Monocyte (primary cell): ENCODE data around the genes TMED1, CARM1 and CCDC159.

DNA sequence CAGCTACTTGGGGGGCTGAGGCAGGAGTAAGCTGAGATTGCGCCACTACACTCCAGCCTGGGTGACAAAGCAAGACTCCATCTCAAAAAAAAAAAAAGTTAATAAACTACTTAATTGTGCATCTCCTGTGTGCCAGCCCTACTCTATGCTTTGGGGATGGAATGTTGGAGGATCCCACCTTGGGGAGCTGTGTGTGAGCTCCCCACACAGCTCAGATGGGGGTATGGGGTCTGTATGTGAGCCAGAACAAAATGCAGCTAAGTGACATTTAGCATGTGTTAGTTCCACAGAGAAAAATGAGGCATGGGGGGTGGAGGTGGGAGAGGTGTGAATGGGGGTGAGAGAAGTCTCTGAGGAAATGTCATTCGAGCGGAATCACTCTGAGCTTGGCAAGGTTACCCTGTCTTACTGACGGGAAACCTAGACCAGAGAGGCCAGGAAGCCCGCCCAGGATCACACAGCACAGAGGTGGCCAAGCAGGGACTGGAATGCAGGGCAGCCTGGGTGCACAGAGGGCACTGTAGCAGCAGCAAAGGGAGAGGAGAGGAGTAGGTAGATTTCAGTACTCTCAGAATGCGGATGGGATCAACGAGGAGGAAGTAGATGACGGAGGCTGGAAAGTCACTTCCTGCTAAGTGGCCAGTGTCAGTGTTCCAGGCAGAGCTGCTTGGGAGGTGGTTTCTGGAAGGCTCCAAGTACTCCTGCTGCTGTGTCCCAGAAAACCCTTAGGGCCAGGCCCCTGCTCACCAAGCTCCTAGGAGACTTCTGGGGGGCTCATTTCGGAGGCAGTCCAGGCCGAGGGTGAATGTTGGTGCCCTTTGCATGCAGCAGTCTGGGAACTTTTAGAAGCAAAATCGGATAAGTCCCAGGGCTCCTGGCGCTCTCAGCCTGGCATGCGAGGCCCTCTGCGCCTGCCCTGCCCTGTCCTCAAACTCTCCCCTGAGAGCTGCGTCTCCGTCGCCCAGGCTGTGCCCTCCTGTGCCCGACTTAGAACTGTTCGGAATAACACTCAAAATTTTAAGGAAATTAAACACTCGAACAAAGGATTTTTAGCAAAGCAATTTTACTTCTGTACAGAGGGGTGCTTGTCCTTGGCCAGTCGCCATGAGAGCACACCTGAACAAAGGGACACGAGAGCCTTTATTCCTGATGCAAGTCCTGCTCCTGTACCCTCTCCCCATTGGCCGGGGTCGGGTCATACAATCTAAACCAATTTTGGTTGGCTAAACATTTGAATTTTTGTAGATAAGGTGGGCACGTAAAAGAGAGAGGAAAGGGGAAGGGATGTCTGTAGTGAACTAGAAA, 33.4 kb downstream of the DNM2 start:
- PRO-cap, 2 experiments, result peak in 2 of 2 experiments; most common plus-strand start position 150 of the sequence (in 1); most common minus-strand start position 550 of the sequence (in 1)

DNA sequence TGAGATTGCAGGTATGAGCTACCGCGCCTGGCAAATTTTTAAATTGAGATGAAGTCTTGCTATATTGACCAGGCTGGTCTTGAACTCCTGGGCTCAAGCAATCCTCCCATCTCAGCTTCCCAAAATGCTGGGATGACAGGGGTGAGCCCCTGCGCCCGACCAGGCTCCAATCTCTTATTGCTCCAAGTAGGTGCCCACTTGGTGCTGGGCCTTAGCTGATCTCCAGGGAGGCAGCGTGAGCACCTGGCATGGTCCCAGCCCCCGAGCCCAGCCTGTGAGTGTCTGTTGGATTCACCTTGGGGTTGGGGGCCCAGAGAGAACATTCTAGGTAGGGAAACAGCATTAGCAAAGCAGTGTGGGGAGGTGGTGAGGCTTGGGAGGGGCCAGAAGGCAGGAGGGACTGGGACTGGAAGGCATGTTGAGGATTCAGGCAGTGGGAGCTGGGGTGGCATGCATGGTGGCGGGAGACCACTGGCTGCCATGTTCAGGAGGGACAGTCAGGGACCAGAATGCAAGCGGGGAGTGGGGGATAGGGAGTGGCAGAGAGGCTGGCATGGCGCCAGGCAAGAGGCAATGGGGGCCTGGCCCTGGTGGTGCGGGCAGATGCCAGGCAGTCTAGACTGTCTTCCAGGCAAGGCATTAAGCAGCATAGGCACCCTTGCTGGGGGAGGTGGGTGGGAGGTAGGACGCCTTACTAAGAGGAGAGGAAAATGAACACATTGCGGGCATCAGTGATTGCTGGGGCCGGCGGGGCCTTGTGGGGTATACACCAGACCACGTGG, 45.7 kb downstream of the DNM2 start:
- PRO-cap, 2 experiments, result peak in 1 of 2 experiments; most common plus-strand start position 413 of the sequence (in 1)

DNA sequence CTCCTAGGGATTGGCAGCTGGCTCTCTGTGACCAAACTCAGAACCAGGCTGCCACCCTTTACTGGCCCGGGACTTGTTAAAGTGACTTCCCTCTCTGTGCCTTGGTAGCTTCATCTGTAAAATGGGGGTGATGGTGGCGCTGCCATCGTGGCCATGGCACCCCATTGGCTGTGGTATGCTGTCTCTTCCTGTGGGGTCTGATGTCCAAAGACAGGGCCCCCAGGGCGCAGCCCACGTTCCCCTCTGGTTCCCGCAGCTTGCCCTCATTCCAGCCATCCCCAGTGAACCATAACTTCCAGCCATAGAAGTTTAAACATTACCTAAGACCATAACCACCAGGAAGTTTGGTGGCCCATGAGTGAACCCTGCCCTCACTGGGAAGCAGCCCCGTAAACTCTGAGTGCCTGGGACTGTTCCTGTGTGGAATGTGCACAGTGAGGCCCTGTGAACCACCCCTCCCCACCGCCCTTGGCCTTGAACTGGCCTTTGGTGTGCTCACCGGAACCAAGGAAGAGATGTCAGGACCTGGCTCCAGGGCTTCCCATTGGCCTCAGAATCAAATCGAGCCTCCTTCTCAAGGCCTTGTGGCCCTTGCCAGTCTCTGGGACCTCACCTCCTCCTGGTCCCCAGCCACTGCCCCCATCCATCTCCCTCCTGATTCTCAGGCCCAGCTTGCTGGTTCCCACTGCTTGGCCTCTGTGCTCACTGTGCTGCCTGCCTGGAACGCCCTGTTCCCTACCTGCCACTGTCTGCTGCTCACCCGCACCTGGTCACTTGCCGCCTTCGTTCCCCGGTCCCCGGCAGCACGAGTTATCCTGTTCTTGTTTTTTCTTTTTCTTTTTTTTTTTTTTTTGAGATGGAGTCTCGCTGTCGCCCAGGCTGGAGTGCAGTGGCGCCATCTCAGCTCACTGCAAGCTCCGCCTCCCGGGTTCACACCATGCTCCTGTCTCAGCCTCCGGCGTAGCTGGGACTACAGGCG, 46.5 kb downstream of the DNM2 start:
- PRO-cap, 2 experiments, result peak in 1 of 2 experiments; most common plus-strand start position 122 of the sequence (in 1)

- PRO-cap, 2 experiments, result no peak in any of the 2 experiments
Measured at GRCh38 chr19:10766804-10767328, 49.0 kb downstream of the DNM2 start.

- PRO-cap, 2 experiments, result no peak in any of the 2 experiments
Measured at GRCh38 chr19:10803404-10804053, 32.5 kb downstream of the TMED1 start.

DNA sequence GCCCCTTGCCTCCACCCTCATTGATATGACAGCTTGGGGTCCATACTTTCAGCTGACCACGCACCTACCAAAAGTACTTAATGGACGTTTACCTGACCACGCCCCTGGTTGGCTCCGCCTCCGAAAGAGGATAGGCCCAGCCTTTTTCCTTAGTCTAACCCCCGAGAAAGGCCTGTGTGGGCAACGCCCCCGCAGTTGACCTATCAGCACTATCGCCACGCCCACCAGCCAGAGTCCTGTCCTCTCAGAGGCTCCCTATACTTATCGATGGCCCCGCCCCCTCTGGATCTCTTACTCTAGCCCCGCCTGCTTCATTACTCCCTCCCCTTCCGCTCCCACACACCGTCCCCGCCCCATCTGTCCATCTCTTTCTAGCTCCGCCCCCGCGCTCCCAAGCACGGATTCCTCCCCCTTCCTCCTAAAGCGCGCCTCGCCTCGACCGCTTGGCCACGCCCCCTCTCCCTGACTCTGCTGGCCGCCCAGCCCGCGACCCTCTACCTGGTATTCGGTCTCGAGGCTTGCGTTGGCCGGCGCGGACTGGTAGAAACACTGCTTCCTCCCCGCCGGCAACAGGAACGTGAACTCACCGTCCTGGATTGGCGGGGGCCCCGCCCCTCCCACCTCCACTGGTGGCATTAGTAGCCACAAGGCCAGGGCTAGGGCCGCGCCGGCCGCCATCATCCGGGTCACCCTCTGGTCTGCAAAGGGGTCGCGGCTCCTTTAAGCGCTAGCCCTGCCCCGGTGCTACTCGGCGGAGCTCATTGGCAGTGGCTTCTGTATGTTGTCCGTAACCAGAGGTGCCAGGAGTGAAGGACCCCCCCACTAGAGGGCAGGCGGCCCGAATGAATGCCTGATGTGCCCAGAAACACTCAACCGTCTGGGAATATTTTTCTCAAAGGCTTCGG, at the start of gene TMED1:
Gene TMED1 (minus strand): TSS at position 702 of the 905 bp plus-strand sequence.
- PRO-cap, 2 experiments, result peak in 2 of 2 experiments; most common plus-strand start position 793 of the sequence (in 1); most common minus-strand start position 700 of the sequence (in 2)

DNA sequence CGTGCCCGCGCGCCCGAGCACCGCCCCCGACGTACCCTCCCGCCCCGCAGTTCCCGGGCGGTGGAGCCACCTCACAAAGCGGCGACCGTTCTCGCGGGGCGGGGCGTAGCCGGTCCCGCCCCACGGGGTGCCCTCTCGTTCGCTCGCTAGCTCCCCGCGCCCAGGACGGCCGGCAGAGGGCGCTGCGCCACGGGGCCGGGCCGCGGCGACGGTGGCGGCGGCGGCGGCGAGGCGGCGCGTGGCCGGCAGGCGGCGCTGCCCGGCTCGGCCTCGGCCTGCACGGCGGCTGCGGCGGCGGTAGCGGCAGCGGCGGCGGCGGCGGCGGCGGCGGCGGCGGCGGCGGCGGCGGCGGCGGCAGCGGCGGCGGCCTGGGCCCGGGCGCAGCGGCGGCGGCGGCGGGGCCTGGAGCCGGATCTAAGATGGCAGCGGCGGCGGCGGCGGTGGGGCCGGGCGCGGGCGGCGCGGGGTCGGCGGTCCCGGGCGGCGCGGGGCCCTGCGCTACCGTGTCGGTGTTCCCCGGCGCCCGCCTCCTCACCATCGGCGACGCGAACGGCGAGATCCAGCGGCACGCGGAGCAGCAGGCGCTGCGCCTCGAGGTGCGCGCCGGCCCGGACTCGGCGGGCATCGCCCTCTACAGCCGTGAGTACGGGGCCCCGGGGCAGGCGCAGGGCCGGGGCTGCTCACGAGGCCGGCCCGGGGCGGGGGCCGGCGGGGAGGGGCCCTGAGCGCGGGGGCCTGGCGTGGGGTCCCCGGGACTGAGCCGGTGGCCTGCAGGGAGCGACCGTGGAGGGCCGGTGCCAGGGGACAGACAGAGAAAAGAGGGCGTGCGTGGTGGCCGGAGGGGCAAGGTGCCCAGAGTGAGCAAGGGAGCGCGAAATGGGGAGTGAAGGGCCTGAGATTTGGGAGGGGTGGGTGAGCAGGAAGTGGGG, at the start of gene CARM1:
Gene CARM1 (plus strand): TSS at position 270 of the 929 bp plus-strand sequence.
- PRO-cap, 2 experiments, result peak in 2 of 2 experiments; most common plus-strand start position 197 of the sequence (in 1)

DNA sequence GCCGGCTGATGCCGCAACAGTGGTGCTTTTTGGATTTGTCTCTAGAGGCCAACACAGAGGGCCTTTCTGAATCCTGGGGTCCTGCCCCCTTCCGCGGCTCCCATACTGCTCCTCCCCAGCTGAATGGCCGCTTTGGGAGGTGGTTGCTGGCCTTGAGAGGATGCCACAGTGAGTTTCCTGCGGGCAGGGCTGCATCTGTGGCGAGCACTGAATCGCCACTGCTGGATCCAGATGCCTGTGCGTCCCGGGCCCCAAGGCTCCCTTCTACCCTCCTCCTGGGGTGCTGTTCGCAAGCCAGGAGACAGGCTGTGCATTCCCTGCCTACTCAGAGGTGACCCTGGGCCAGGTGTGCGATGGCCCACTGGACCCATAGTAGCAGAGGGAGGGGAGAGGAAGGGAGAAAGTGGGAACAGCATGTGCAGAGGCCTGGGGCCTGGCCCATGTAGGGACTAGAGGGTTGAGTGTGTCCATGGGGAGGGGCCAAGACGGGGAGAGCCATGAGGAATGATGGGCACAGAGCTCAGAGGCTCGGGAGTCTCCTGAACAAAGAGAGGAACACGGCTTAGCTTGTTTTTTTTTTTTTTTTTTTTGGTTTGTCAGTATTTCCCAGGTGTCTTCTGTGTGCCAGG, 27.2 kb downstream of the CARM1 start:
- PRO-cap, 2 experiments, result no peak in any of the 2 experiments

- PRO-cap, 2 experiments, result no peak in any of the 2 experiments
Measured at GRCh38 chr19:10952637-10953324, 8.0 kb upstream of the SMARCA4 start.

DNA sequence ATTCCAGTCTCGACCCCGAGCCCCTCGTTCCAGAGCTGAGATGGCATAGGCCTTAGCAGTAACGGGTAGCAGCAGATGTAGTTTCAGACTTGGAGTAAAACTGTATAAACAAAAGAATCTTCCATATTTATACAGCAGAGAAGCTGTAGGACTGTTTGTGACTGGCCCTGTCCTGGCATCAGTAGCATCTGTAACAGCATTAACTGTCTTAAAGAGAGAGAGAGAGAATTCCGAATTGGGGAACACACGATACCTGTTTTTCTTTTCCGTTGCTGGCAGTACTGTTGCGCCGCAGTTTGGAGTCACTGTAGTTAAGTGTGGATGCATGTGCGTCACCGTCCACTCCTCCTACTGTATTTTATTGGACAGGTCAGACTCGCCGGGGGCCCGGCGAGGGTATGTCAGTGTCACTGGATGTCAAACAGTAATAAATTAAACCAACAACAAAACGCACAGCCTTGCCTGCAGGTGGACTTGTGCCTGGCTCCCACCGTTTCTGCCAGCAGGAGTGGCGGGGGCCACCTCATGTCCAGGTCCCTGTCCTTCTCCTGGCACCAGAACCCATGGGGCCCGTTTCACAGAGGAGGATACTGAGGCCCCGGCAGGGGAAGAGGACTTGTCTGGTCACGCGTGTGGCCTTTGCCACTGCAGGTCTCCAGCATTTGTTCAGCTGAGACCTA, 27.3 kb upstream of the LDLR start:
- PRO-cap, 2 experiments, result no peak in any of the 2 experiments

GRCh38 chr19:11109460-11109796, 20.2 kb downstream of the LDLR start:
- PRO-cap, 2 experiments, result no peak in any of the 2 experiments

GRCh38 chr19:11130944-11132113, 24.3 kb downstream of the SPC24 start:
- PRO-cap, 2 experiments, result no peak in any of the 2 experiments

DNA sequence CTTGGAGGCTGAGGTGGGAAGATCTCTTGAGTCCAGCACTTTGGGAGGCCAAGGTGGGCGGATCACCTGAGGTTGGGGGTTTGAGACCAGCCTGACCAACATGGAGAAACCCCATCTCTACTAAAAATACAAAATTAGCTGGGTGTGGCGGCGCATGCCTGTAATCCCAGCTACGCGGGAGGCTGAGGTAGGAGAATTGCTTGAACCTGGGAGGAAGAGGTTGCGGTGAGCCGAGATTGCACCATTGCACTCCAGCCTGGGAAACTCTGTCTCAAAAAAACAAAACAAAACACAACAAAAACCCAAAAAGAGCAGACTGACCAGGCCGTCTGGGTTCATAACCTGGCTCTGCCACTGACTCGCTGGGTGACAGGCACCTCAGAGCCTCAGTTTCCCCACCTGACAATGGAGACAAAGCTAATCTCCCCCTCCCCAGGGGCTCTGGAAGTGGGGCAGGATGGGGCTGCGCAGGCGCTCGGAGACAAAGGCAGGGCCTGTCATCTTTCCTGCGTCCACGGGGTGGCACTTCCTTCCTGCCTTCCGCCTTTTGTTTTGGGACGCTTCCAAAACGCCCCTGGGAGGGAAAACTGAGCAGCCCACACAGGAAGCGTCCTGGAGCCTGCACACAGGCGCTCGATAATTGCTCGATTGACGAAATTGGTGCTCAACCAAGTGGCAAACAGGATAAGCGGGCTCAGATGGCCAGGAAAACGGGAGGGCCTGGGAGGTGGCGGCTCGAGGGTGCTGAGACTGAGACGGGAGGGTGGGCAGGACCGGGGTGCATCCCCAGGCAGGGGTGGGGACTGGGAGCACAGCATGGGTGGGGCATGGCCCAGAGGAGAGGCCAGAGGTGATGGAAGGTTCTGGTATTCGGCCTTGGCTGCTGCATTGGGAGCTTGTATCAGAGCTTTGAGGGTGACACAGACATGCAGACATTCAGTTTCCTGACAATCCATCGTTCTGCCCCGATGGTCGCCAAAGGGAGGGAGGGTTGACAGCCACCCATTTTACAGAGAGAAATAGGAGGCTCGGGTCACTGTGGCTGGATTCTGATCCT, 17.9 kb downstream of the SPC24 start:
- PRO-cap, 2 experiments, result no peak in any of the 2 experiments

- PRO-cap, 2 experiments, result no peak in any of the 2 experiments
Measured at GRCh38 chr19:11180495-11180894, 16.9 kb downstream of the KANK2 start.

DNA sequence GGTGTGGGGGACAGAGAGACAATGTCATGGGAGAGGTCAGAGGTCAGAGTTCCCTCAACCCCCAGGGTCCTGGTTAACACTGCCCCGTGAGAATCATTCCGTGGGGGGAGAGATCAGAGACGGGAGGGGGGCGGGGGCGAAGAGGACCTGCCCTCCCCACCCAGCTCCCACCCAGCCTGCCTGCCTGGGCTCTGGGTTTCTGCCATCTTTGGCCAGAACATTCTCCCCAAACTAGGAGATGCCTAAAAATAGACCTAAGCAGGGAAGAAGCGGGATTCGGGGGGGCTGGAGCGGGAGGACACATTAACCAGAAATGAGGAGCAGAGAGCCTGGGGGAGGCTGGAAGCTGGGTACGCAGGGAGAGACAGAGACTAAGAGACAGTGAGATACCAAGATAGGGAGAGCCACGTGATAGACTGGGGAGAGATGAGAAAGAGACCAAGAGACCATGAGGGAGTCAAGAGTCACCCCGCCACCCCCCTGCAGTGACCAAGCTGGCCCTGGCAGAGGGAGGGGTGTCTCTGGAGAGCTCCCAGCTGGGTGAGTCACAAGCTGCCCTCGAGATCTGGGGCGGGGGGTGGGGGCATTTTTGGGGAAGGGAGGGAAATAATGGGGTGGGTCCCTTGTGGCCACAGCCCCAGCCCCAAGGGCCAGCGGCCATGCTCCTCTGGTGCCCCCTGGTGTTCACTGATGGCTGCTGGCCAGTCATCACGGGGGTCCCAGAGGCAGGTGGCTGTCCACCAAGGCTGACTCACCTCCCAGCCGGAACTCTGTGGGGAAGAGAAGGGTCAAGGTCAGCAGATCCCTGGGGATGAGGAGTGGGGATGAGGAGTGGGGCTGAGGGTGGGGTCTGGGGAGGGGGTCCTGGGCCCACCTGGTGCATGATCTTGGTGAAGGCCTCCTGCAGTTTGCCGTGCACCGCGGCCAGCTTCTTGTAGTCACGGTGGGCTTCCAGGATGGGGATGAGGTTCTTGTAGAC, 6.3 kb upstream of the KANK2 start:
- PRO-cap, 2 experiments, result no peak in any of the 2 experiments

GRCh38 chr19:11338773-11339398, 571 bp downstream of the RAB3D start:
- PRO-cap, 2 experiments, result no peak in any of the 2 experiments

- PRO-cap, 2 experiments, result peak in 2 of 2 experiments; most common plus-strand start chr19:11346614 (in 2); most common minus-strand start chr19:11346172 (in 2)
Measured at GRCh38 chr19:11345906-11347009, at the start of gene CCDC159. CCDC159 (plus strand) TSS chr19:11346519.

DNA sequence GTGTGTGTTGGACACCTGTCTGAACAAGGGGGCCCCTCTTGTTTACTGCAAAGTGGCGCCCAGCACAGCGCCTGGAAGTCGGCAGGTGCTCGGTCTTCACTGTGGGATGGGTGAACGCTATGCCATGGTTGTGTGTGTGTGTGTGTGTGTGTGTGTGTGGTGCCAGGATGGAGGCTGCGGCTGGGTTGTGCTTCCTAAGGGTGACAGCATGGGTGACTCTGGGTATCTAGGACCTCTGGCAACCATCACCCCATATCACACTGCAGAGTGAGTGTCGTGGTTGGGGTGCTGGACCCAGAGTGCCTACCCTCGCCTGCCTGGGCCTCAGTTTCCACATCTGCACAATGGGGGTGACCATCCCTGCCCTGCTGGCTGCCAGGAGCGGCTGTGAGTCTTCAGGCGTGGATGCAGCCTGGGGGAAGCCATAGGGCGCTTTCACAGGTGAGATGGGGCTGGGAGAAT, 1.3 kb downstream of the PLPPR2 start:
- PRO-cap, 2 experiments, result peak in 1 of 2 experiments; most common plus-strand start position 268 of the sequence (in 1)

DNA sequence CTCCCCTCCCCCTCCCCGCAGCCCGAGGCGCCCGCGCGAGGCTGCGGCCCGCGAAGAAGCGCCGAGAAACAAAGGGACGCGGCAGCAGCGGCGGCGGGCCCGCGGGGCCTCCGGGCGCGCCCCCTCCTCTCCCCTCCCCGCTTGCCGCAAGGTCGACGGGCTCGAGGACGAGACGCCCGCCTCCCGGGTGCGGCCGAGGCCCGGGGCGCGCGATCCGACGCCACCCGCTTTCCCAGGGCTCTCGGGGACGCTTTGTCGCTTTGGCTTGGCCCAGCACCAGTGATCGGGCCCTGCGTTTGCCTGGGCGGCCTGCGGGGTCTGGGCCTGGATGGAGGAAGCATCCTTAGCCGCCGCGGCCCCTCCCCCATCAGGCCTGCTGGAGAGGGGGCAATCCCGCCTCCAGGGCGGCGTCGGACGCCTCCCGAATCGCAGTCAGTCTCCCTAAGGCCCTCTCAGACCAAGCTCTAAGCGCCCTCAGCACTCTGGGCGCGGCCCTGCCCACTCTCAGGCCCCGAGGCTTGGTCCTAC, 834 bp downstream of the ELAVL3 start:
- PRO-cap, 2 experiments, result no peak in any of the 2 experiments

DNA sequence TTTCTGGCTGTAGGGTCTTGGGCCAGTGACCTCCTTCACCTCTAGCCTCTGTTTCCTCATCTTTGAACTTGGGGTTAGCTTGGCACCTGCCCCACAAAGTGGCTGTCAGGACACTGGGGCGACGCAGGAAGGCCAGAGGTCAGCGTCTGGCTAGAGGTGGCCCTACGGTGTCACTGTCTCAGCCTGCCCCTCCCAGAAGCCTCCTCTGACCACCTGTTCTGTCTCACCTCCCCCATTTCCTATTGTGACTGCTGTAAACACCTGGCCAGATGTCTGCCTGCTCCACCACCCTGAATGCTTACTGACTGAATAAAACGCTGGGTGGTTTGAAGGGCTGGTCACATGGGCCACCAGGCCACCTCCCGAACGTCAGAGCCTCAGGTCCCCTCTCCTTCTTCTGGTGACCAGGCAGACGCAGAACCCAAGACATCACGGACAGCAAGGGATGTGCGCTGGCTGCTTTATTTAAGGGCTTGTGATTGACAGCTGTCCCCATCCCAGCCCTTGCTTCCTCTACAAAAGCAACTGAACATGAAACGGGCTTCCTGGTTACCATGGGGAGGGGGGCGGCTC, 6.3 kb downstream of the ELOF1 start:
- PRO-cap, 2 experiments, result peak in 1 of 2 experiments; most common minus-strand start position 394 of the sequence (in 1)